Sigmoid colon (tissue), 4 donors: ENCODE results near the genes PUS7L, NELL2 and ANO6.

- PRO-cap, result no peak
- RAMPAGE, long total RNA, 4 experiments, result no peak in any of the 4 experiments
These were observed 46.7 kb downstream of the GXYLT1 start for GRCh38 chr12:42097724-42098610.

DNA sequence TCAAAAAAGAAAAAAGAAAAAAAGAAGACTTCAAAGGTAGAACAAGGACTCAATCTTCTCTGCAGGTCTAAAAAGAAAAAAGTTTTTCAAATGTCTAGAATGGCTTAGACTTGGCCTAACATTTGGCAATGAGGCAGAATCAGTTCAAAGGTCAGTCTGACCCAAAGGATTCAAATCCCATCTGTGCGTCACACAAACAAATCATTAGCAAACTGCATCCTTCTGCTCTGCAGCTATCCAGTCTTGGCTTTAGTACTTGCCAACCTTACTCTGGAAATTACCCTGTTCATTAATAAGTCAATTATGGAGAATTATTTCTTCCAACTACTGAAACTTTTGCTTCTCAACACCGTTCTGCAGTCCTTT, 3.1 kb downstream of the YAF2 start:
- PRO-cap, result no peak
- RAMPAGE, long total RNA, 4 experiments, result no peak in any of the 4 experiments

DNA sequence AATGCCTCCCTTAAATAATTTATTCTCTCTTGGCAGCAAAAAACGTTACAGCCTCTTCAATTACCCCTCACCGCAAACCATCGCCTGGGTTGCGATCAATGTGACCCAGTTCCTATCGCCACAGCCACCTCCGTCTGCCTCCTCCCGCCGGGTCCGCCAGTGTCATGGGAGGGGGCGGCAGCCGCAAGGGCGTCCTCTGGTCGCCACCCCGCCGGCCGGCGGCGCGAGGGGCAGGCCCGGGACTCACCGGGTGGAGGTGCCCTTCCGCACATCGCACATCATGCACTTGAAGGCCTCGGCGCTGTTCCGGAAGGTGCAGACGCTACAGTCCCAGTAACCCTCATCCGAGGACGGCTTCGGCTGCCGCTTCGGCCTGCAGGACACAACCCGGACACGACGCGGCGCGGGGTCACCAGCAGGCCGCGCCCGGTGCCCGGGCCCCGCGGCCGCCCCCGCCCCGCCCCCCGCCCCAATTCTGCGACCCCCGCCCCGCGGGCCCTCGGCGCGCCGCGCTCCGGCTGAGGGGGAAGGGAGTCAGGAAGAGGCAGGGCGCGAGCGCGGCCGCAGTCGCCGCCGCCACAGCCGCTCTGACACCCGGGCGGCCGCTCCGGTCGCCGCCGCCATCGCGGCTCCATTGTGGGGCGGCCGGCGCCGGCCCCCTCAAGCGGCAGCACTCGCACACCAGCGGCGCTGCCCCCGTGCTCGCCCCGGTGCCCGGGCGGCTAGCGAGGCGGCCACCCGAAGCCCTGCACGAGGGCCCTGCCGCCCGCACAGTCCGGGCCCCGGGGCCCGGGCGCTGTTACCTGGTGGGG, 490 bp downstream of the YAF2 start:
- PRO-cap, result no peak
- RAMPAGE, long total RNA, 4 experiments, result start-site peak on the minus strand in 2 of 4 experiments, centred at positions 331 to 399 of the sequence, 11 to 18 reads per replicate

GRCh38 chr12:42238634-42238983, 561 bp upstream of the YAF2 start:
- PRO-cap, result no peak
- RAMPAGE, long total RNA, 4 experiments, result no peak in any of the 4 experiments

DNA sequence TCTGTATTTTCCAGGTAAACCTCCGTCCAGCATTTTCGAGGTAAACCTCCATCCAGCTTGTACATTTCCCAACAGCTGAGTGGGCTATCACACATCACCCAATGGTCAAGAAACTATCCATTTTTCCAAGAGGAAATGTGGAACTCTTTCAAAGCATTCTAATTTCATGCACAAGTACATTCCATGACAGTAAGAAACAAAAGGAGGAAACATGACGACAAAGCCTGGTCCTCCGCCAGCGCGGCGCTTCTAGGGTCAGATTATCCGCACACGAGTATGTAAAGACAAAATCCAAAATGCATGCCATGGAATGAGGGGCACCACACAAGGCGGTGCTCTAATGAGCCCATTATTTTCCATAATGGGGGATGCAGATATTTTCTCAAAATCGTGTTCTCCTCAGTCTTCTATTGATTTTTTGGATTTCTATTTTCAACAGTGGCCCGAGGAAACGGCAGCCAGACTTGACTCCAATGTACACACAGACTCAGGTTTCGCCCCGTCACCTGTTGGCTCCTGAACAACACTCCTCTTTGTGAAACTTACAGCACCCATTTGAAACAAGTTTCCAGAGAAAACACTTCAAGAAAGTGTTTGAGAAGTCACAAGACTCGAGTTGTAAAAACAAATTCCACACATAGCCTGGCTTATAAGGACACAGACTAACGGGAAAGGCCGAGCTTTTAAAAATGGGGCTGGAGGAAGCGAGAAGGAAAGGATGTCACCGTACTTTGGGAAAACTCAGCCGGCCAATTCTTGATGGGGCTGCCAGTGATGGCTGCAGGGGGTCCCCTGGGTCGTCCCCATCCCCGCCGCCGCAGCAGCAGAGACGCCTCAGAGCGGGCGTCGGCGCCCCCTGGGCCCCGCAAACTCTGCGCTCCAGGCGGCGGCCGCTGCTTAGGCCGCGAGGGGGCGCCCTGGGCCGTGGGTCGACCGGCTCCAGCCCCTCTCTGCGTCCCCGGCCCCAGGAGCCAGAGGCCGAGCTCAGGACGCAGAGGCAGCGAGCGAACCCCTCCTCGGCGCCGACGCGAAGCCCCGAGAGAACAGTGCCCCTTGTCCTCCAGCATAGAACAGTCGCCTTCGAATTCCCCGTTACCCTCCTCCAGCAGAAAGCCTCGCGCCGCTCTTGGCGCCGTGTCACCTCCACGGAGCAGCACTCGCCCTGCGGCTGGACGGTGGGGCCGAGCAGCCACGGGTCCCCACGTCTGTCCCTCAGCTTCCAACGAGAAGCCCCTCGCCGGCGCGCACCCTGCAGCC, 107.1 kb downstream of the PRICKLE1 start:
- PRO-cap, result no peak
- RAMPAGE, long total RNA, 4 experiments, result no peak in any of the 4 experiments

DNA sequence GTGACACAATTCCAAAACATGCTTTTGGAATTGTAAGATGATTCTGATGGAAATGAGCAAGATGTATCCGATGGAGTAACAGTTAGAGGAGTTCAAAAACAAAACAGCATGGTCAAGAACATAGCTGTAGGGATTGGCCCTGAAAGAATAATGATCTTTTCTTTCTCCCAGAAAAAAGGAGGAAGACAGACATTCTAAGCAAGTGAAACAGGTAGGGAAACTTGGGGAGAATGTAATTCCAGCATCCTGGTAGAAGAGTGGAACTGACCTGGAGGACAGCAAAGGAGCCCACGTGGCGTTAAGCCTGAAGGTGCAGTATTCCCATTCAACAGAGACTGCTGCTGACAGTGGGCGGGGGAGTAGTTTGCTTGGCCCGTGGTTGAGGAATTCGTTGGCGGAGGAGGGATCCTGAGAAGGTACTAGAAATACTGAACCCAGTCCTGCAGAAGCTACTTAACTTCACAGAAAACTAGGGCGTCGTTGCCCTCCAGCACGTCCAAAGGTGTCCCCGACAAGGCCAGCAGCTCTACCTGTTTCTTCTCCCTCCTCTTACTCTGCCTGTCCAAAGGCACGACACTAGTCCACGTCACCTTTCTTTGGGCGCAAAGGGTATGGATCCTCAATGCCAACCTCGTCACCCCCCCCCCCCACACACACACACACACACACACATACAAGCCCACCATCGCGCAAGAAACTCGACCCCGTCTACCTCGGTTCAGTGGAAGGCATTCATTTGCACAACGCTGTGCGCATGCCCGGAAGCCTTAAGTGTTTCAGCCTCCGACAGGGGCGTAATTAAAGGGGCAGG, at the start of gene PUS7L:
Gene PUS7L, minus strand, starts transcription at position 773 of the 811 bp plus-strand sequence.
- PRO-cap, result bidirectional peak, plus-strand start outside the sequence, minus-strand start at position 737 of the sequence
- RAMPAGE, long total RNA, 4 experiments, result start-site peak on the minus strand in 1 of 4 experiments, centred at position 742 of the sequence, 45 reads per replicate

- PRO-cap, result no peak
- RAMPAGE, long total RNA, 4 experiments, result start-site peak on the minus strand in 4 of 4 experiments, at chr12:44876092-44876375 at its widest, 7 to 13 reads per replicate
These were observed at the start of gene NELL2 for GRCh38 chr12:44875921-44876648. Gene NELL2, minus strand, starts transcription at chr12:44876315.

- PRO-cap, result bidirectional peak, plus-strand start at chr12:45215865, minus-strand start at chr12:45215525; bidirectional peak, plus-strand start at chr12:45215990, minus-strand start at chr12:45216006; bidirectional peak, plus-strand start at chr12:45216052, minus-strand start at chr12:45216024
- RAMPAGE, long total RNA, 4 experiments, result start-site peak on the plus strand in 4 of 4 experiments, at chr12:45216014-45216155 at its widest, 1,234 to 2,055 reads per replicate; start-site peak on the minus strand in 4 of 4 experiments, at chr12:45215989-45216036 at its widest, 10 to 30 reads per replicate
These were observed at the start of gene ANO6 for GRCh38 chr12:45215234-45216376. Gene ANO6, plus strand, starts transcription at chr12:45216095.

- PRO-cap, result no peak
- RAMPAGE, long total RNA, 4 experiments, result no peak in any of the 4 experiments
These were observed 44.2 kb downstream of the ANO6 start for GRCh38 chr12:45260003-45260611.

DNA sequence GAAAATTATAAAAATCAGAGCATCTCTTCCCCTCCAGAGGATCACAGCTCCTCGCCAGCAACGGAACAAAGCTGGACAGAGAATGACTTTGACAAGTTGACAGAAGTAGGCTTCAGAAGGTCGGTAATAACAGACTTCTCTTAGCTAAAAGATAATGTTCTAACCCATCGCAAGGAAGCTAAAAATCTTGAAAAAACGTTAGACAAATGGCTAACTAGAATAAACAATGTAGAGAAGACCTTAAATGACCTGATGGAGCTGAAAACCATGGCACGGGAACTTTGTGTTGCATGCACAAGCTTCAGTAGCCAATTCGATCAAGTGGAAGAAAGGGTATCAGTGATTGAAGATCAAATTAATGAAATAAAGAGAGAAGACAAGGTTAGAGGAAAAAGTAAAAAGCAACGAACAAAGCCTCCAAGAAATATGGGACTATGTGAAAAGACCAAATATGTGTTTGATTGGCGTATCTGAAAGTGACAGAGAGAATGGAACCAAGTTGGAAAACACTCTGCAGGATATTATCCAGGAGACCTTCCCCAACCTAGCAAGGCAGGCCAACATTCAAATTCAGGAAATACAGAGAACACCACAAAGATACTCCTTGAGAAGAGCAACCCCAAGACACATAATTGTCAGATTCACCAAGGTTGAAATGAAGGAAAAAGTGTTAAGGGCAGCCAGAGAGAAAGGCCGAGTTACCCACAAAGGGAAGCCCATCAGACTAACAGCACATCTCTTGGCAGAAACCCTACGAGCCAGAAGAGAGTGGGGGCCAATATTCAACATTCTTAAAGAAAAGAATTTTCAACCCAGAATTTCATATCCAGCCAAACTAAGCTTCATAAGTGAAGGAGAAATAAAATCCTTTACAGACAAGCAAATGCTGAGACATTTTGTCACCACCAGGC, 177.3 kb downstream of the ANO6 start:
- PRO-cap, result no peak
- RAMPAGE, long total RNA, 4 experiments, result no peak in any of the 4 experiments

DNA sequence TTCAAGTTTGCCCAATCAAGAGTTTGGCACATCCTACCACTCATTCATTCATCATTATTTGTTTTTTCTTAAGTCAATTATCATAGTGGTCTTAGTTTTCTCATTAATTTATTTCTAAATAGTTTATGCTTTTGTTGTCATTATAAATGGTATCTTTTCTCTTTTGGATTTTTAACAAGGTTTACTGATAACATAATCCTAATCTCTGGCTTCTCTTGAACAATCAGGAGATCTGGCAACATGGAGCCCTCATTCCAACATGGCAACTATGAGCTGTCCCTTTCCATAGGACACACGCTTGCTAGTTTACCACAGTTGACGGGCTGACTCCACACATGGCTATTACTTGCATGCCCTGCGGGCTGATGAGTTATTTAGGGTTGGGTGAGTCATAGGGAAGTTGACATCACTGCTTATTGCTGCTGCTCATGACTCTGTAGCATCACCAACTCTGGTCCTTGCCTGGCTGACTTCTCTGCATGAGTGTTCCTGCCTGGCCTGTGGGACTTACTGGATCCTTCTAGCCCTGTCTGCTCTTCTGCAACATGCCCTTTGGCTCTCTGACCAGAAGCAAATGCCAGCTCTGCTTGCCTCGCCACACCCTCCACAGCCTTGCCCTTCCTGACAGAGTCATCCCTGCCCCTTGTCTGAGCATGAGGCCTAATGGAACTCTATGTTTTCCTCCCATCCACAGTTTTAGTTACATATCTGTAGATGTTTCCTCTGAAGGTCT, 199.4 kb downstream of the ANO6 start:
- PRO-cap, result no peak
- RAMPAGE, long total RNA, 4 experiments, result no peak in any of the 4 experiments

- PRO-cap, result no peak
- RAMPAGE, long total RNA, 4 experiments, result no peak in any of the 4 experiments
These were observed 58.2 kb upstream of the ARID2 start for GRCh38 chr12:45671250-45671699.

GRCh38 chr12:45936407-45937246, 53.7 kb downstream of the SCAF11 start:
- PRO-cap, result no peak
- RAMPAGE, long total RNA, 4 experiments, result no peak in any of the 4 experiments

DNA sequence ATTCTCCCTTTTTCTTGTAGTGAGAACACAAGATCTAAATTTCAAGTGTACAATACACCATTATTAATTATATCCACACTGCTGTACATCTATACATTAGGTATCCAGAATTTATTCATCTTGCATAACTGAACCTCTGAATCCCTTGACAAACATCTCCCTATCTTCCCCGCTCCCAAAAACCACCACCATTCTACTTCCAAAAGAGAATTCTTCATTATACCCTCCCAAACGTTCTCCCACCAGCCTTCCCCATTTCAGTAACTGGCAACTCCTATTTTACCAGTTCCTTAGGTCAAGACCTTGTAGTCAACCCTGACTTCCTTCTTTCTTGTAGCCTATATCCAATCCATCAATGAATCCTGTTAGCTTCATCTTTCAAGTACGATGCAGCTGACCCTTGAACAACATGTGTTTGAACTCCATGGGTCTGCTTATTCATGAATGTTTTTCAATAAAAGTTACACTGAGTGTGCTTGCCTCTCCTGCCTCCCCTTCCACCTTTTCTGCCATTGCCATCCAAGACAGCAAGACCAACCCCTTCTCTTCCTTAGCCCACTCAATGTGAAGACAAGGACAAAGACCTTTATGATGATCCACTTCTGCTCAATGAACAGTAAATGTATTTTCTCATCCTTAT, 48.9 kb downstream of the SCAF11 start:
- PRO-cap, result no peak
- RAMPAGE, long total RNA, 4 experiments, result no peak in any of the 4 experiments

DNA sequence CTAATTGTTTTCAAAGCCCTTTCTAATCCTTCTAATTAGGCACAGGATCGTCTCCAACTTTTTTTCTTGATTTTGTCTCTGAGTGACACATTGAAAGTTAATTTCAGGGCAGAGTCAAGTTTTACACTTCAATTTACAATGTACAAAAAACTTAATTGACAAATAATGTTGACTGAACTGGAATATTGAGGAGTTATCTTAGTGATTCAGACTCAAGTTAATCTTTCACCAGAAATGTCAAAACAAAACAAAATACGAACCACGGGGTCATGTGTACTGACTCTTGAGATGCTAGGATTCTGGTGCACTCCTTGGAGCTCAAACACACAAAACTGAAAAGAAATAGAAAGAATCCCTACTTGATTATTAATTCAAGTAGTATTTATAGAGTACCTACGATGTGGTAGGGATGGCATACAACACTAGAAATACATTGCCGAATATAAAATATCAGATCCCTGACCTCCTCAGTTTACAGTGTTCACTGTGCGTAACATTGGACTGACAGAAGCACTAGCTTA, 134.1 kb upstream of the SCAF11 start:
- PRO-cap, result no peak
- RAMPAGE, long total RNA, 4 experiments, result no peak in any of the 4 experiments

DNA sequence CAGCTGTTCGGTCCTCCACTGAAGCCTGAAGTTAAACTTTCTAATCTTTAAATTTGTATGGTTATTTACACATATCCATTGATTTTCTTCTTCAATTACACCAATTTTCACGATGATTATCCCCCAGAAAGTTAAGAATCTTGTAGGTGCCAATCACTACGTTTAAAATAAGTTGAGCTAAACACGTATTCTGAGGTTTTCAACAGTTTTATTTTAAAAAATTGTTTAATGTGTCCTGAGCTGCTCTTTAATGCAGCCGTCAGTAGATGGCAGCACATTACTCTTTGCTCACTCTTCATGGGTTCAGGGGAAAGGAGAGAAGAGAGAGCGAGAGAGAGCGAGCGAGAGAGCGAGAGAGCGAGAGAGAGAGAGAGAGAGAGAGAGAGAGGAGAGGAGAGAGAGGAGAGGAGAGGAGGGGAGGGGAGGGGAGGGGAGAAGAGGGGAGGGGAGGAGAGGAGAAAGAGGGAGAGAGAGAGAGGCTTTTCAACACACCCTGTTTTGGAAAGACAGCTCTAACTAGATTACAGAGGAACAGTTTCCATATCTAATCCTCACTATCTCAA, 134.7 kb upstream of the SCAF11 start:
- PRO-cap, result no peak
- RAMPAGE, long total RNA, 4 experiments, result no peak in any of the 4 experiments

- PRO-cap, result no peak
- RAMPAGE, long total RNA, 4 experiments, result no peak in any of the 4 experiments
These were observed 54.2 kb downstream of the SLC38A1 start for GRCh38 chr12:46214591-46215037.

DNA sequence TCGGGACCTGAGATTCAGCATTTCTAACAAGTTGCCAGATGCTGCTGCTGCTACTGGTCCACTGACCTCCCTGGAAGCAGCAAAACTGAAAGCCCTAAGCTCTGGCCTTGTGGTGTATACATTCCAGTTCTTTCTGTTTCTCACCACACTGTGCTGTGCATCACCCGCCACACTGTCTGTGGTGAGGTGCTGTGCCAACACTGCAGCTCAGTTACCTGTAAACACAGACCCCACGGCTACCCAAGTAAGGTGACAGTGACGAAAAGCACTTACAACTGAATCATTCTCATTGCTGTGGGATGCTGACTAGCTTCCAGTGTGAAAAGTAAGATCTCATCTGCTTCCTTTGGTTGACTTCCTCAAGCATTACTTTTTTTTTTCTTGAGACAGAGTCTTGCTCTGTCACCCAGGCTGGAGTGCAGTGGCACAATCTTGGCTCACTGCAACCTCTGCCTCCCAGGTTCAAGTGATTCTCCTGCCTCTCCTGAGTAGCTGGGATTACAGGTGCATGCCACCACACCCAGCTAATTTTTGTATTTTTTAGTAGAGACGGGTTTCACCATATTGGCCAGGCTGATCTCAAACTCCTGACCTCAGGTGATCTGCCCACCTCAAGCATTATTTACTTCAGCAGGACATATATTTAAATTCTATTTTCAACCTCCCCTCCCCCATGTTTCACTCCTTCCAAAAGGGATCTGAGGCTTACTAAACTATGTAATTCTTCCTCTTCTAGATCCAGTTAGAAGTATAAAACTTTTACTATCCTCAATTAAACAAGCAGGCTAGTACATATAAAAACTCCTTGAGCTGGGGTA, 53.6 kb downstream of the SLC38A1 start:
- PRO-cap, result no peak
- RAMPAGE, long total RNA, 4 experiments, result no peak in any of the 4 experiments

DNA sequence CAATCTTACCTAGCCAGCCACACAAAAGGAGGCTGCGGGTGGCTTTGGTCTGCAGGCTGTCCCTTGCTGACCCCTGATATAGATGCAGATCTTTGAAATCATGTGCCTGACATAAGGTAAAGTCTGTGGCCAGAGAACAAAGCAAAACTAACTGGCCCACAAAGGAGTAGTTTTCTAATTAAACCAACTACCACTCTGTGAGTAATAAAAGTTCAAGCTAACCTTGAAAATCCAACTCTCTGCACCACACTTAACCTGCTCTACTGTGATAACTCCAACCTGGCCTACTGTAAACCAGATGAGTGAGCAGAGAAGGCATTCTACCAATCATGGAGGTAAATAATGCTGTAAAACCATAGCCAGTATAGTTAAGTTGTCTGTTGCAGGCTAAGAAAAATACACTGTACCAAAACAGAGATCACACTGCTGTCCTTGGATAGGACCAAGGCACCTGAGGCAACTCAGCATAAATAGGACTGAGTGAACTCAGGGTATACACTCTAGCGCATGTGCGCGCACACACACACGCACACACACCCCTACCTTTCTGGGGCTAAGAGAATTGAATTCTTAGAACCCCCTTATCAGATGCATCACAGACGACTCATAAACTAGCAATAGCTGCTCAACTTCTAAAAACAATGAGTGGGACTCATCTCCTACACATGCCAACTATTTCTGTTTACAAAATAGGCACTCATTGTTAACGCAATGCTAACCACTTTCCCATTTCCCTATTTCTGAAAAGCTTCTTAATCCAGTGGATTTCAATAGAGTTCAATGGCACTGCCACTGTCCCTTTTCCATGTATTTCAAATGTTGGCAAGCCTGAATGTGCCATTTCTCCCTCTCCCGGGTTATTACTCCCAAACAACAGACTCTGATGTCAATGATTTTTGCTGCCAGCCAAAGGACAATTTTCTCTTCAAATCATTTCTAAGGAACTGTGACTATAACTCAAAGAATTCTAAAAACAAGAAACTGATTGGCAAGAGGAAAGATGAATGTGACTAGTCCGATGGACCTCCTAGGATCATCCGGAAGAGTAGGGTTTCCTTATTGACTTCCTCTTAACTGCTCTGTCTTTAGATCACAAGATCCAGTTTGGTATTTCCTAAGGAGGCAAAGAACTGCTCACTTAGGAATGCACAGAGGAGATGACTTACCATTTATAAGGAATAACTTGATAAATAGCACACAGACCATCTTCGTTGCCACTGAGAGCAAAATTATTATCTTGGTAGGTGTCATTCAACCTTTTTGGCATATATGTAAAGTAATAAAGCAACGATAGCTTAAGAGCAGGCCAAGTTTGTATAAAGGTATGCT, 48.9 kb downstream of the SLC38A1 start:
- PRO-cap, result no peak
- RAMPAGE, long total RNA, 4 experiments, result no peak in any of the 4 experiments

DNA sequence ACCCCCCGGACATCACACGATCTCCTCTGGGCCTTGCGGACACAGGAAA, 973 bp downstream of the SLC38A1 start:
- PRO-cap, result no peak
- RAMPAGE, long total RNA, 4 experiments, result no peak in any of the 4 experiments